ENCODE measurements around the genes TM9SF3 and HOGA1.

- PRO-cap = no peak
- RRBS, 2 experiments = no CpG with 5 or more reads among the region's 8 CpGs
Measured at GRCh38 chr10:95504673-95505621, 56.2 kb downstream of the SORBS1 start.

- PRO-cap = no peak
- RRBS, 2 experiments = no CpG with 5 or more reads among the region's 4 CpGs
Measured at GRCh38 chr10:95522140-95522733, 38.9 kb downstream of the SORBS1 start.

GRCh38 chr10:95528914-95529463 is 32.2 kb downstream of the SORBS1 start:
- PRO-cap = no peak
- RRBS, 2 experiments = no CpG with 5 or more reads among the region's 4 CpGs

DNA sequence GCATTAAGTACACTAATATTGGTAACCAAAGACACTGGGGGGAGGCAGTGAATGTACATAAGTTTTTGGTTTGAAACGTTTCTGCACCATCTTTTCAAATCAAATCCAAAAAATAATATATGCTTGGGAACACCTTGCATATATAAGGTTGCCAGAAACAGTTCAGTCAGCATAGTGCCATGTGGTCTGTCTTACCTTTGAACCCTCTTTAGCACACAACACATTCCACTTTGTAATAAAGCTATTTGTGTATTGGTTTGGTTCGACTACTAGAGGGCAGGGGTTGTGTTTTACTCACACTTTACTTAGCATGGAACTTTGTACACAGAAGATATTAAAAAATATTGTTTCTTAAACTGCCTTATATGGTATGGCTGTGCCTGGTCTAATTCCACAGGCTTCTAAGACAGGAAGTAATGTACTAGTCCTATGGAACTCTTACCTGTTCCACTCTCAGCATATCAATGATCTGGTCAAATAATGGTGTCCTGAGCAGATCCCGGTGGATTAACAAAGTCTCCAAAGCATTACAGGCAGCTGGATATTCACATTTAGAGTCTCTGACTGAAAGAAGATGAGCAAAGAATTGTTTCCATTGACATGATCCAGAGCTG is 43.1 kb downstream of the ALDH18A1 start:
- PRO-cap = no peak
- RRBS, 2 experiments = no CpG with 5 or more reads among the region's 3 CpGs

DNA sequence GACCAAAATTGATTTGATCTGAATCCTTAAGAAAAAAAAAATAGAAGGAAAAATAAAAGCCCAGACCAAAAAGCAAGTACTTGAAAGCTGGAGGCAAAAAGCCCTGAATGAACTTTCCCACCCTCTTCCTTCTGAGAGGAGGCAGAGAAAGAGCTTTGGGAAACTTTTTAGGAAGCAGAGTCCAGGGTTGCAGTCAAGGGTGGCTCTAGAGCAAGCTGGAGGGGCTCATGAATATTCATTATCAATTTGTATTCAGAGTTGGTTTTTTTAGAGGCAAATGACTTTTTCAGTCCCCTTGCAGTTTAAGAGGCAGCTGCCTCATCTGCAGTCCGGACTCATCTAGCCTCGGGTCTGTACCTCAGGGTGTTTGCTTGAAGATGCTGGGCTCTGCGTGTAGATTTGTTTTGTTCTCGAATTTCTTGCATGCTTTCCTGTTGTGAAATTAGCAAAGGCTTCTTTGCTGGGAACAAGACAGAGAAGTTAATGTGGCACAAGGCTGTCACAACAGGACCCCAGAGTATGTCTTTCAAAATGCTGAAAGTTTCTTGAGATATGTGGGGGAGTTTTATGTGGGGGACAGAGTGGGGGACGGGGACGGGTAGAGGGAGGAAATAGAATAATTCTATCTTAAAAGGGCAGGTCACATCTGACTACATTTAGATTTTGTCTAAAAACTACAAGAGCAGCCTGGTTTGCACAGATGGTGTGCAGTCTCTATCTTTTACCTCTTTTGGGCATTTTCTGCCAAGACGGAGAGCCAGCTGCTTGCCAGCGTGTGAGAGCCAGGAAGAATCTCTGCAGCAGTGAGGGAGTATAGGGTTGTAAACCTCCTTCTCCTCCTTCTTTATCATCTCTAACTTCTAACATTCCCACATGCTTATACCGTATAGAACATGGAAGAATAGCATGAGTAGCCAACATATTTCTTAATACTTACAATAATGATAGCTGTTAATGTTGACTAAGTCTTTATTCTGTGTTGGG is 589 bp downstream of the ENTPD1 start:
- PRO-cap = no peak
- RRBS, 2 experiments = no CpG with 5 or more reads among the region's 9 CpGs

- PRO-cap = no peak
- RRBS, 2 experiments = no CpG with 5 or more reads among the region's 5 CpGs
Measured at GRCh38 chr10:95785785-95786537, 30.0 kb downstream of the ENTPD1 start.

DNA sequence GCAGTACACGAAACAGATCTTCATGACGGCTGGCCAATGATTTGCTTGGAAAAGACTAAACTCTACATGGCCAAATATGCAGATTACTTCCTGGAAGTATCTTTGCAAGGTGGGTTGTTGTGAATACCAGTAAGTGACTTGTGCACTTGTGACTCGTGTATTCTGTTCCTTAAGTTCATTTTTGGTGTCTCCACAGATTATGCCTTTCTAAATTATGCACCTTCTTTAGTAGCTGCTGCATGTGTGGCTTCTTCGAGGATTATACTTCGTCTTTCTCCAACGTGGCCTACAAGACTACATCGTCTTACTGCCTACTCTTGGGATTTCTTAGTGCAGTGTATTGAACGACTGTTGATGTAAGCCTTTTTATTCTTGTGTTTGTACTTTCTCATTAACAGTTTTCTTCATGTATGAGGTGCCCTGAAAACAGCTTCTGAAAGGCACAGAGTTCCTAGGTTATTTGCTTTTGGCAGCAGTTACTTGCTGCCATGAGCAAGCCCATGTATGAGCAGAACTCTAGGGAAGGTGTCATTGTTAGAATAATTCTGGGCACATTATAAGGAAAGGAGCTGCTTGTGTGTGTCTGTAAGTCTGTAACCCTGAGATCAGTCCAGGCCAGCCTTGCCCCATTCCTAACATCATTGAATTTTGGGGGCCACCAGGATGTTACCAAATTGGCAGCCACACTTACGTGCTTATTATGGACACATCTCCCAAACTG is 13.7 kb downstream of the CCNJ start:
- PRO-cap = no peak
- RRBS, 2 experiments = no CpG with 5 or more reads among the region's 9 CpGs

GRCh38 chr10:96138513-96139168 is 8.5 kb downstream of the ZNF518A start:
- PRO-cap = no peak
- RRBS, 2 experiments = no CpG with 5 or more reads among the region's 6 CpGs

- PRO-cap = no peak
- RRBS, 2 experiments = no CpG with 5 or more reads among the region's 4 CpGs
Measured at GRCh38 chr10:96254992-96255386, 16.4 kb downstream of the BLNK start.

DNA sequence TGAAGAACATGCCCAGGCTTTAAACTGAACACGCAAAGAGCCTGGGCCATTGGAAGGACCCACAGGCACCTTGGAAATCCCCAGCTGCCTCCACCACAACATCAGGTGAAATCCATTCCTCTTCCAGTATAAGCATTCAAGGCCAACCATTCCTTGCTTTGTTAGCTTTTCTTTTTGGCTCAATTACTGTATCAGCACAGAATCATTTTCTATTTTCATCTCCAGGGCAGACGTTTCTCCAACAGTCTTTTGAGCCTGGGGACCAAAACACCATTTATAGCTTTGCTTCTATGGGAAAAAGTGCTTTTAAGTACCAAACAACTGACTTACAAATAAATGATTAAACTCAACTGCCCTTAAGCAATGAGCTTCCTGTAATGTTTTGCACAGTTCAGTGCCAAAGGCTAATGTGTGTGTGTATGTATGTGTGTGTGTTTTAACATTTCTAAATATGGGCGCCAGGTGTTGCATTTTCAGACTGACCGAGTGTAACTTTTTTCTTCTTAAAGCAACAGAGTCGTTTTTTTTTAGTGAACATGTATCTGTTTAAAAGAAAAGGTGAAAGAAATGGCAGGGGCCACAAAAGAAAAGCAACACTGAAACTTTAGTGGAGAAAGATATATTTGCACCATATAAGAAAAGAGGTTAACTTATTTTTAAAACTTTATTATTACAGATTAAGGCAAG is 16.3 kb upstream of the BLNK start:
- PRO-cap = no peak
- RRBS, 2 experiments = no CpG with 5 or more reads among the region's 5 CpGs

- PRO-cap = no peak
Measured at GRCh38 chr10:96565071-96565728, 21.6 kb downstream of the TM9SF3 start.

DNA sequence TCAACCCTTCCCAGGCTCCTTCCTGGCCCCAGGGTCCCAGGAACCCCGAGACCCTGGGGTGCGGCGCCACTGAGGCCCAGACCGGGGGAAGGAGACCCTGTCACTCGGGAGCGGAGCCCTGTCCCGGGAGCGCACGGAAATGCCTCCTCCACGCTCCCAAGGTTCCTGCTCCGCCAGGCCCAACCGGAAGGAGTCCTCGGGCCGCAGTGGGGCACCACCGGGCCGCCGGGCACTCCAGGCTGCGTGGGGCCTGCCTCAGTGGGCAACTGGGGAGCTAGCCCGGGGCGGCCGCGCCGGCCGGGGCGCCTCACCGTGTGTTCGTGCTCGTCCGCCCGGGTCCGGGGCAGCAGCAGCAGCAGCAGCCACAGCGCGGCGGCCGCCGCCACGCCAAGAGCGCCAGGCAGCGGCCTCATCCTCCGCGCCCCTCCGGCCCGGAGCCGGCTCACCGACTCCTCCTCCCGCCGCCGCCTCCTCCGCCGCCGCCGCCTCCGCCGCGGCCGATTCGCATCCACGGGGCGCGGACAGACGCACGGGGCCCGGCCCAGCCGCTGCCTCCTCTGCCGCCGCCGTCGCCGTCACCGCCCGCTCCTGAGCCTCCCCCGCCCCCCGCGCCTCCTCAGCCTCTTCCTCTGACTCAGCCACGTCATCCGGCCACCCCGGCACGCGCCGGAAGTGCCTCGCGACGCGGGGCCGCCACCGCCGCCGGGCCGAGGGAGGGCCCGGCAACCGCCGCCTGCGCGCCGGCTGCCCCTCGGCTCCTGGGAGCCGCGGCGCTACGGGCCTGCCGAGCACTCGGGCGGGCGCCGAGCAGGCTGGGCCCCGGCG is at the start of gene TM9SF3:
Gene TM9SF3 (minus strand): TSS at position 590 of the 825 bp plus-strand sequence.
- PRO-cap = bidirectional peak, plus-strand start at position 192 of the sequence, minus-strand start at position 141 of the sequence; bidirectional peak, plus-strand start at position 791 of the sequence, minus-strand start at position 590 of the sequence
- RRBS, 2 experiments = 2% methylated on average over 37 to 39 of the region's 107 CpGs

- PRO-cap = no peak
- RRBS, 2 experiments = no CpG with 5 or more reads among the region's 4 CpGs
Measured at GRCh38 chr10:96670749-96671305, 49.5 kb downstream of the PIK3AP1 start.

DNA sequence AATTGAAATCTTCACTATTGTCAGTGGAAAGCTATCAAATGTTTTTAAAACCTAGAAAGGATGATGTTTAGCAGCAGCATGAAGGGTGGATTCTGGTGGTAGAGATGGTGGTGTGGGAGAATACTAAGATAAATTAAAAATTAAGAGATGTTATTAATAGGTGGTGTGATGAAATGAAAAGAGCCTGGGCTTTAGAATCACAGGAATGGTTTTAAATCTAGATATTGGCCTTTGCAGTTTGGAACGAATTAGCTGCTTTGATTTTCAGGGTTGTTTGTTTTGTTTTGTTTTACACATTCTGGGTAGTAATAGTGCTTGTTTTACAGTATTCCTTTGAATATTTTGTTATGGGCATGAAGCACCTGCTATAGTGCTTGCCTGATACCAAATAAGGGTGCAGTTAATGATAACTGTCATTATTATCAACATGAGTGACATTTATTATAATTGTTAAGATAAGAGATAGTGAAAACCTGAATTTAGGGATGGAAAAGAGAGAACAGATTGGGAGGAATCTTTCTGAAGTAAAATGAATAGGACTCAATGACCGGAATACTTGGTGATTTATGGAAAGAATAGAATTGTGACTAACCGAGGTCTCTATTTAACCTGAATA is 66.5 kb downstream of the LCOR start:
- PRO-cap = no peak
- RRBS, 2 experiments = no CpG with 5 or more reads among the region's 3 CpGs

- PRO-cap = no peak
- RRBS, 2 experiments = no CpG with 5 or more reads among the region's 3 CpGs
Measured at GRCh38 chr10:97368797-97369273, 32.3 kb downstream of the RRP12 start.

GRCh38 chr10:97446303-97446641 is 297 bp downstream of the ZDHHC16 start:
- PRO-cap = bidirectional peak, plus-strand start at chr10:97446512, minus-strand start at chr10:97446401
- RRBS, 2 experiments = no CpG with 5 or more reads among the region's 18 CpGs

GRCh38 chr10:97451452-97452362 is 5.7 kb downstream of the ZDHHC16 start:
- PRO-cap = no peak
- RRBS, 2 experiments = 82 to 91% methylated on average over 6 of the region's 27 CpGs

DNA sequence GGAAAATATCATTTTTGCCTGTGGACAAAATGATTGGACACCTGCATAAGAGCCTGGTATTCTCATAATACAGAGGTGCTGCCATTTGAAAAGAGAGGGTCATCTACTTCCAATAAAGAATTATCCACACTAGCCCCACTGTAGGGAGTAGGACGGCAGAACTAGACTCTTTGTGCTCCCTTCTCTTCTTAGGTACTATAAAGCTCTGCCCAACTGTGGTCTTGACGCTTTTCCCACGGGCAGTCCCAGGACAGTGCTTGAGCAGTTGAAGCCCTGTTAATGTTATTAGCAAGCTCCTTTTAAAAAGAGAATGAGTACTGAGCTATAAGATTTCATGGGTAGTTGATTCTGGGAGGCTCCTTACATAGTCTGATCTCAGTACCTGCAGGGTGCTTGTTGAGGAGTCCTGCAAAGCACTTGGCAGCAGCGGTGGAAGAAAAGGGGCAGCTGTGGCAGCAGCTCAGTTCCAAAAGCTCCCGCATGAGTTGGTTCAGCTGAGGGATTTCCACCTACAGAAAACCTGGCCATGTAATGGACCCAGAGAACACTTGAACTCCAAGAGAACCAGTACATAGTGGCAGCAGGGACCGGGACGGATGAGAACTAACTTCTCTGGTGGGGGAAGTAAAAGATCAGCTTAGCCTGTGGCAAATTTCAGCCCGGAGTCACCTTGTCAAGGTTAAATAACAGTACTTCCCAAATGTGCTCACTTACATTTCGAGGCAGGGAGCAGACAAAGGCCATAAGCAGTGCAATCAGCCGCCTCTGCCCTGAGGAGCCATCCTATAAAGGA is 15.3 kb downstream of the ZDHHC16 start:
- PRO-cap = no peak
- RRBS, 2 experiments = 91 to 96% methylated on average over 3 of the region's 10 CpGs

- PRO-cap = no peak
- RRBS, 2 experiments = no CpG with 5 or more reads among the region's 8 CpGs
Measured at GRCh38 chr10:97542947-97543499, 29.6 kb upstream of the ANKRD2 start.

- PRO-cap = no peak
- RRBS, 2 experiments = no CpG with 5 or more reads among the region's 9 CpGs
Measured at GRCh38 chr10:97583781-97584826, at the start of gene HOGA1. TSS of gene HOGA1 (plus strand) at chr10:97584389.

Data from HEK293 (cell line).